HT-29 (cell line): ENCODE results near the genes SLC12A4, SNTB2 and TMED6.

DNA sequence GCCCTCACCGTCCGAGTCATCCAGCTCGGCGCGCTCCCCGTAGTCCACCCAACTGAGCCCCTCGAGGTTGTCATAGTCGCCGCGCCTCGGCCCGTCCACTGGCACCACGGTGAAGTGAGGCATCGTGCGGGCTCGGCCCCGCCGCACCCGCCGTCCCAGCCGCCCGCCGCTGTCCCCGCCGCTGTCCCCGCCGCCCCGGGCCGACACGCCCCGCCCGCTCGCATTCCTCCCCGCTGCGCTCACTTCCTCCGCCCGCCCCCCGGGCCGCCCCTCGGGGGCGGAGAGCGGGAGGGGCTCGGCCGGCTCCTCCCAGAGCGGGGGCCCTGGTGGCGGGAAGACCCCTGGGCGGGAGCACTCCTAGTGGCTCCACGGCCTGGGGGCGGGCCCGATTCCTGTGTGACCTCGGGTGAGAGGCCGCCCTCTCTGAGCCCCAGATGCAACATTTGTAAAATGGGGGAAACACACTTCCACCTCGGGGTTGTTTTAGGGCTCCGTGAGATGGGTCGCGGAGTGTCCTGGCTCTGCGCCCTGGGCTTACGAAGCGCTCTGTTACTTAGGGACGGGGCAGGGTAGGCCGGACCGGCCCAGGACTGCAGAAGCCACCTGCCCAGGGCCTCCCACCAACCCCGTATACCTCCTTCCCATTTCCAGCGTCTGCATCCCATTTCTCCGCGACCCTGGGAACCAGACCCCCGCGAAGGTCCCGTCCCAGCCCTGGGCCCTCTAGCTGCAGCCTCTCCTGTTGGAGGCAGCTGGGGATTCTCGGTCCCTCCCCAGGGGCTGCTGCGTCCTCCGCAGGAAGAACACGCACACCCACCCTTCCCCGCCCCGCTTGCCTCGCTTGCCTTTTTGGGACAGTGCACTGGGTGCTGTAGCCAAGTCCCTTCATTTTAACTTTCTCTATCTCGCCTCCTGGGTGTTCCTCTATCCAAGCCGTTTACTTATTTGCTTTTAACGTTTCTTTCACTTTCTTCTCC is at the start of gene SLC12A4:
Gene SLC12A4 (minus strand): TSS at position 207 of the 977 bp plus-strand sequence.
- RAMPAGE, long total RNA = no peak

- RAMPAGE, long total RNA = no peak
Measured at GRCh38 chr16:68023792-68024084, 654 bp downstream of the DUS2 start.

GRCh38 chr16:68069232-68069991 is 15.8 kb upstream of the NFATC3 start:
- RAMPAGE, long total RNA = no peak

GRCh38 chr16:68096245-68096856 is 11.2 kb downstream of the NFATC3 start:
- RAMPAGE, long total RNA = no peak

DNA sequence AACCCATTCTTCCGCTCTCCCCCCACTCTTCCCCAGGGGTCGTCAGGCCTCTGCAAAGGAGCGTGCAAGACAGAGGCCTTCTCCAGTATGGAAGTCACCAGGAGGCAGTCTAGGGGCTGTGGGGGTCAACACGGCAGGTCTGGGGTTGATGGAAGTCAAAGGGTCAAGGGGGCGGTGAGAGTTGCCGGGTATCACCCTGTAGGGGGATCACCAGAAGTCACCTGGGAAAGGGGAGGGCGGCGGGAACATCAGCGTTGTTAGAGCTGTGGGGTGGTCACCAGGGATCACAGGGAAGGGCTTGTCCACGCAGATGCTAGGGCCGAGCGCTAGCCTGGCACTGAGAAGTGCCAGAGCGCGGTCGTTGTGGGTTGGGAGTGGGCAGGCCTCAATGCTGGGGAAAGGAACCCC is 500 bp upstream of the ESRP2 start:
- RAMPAGE, long total RNA = no peak

DNA sequence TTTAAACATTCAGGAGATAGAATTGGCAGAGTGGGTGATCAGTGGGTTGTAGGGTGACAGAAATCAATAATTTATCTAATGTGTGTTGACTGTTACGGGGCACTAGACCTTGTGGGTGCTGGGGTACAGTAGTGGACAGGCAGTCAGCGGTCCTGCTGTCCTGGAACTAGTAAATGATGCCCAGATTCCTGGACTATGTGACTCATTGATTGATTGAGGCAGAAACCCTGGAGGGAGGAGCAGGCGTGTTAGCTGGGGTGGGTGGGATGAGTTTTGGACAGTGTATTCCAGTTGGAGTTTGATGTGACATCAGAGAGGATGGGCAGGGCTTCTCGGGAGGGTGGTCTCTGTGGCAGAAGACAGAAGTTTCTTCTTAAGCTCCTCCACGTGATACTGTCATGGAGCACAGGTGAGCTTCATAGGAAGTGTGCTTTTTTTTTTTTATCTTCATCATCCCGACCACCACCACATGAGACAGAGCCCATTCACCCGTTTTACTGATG is 24.4 kb downstream of the PRMT7 start:
- RAMPAGE, long total RNA = no peak

GRCh38 chr16:68360923-68361763 is 50.3 kb downstream of the PRMT7 start:
- RAMPAGE, long total RNA = no peak

DNA sequence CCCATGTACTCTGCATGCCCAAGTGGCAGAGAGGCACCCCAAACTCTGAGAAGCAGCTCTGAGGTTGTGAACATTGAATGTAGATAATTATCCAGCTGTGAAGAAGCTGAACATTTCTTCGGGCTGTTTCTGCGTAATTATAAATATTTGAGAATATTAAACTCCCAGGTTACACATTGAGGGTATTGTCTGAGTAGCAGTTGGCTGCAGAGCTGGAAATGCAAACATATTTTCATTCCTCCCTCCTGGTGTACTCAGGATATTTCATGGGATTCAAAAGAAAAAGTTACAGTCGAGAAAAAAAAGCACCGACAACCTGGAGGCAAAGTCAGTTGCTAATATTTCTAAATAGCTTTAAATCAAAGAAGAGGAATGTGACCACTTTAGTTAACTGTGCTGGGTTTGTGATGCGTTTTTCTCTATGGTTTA is 31.5 kb upstream of the ZFP90 start:
- RAMPAGE, long total RNA = no peak

GRCh38 chr16:68509953-68510597 is 29.0 kb upstream of the ZFP90 start:
- RAMPAGE, long total RNA = no peak

- RAMPAGE, long total RNA = no peak
Measured at GRCh38 chr16:68645789-68646498, 834 bp downstream of the CDH3 start.

GRCh38 chr16:68737858-68739136 is 1.2 kb downstream of the CDH1 start:
- RAMPAGE, long total RNA = no peak

- RAMPAGE, long total RNA = no peak
Measured at GRCh38 chr16:68754346-68754867, 17.3 kb downstream of the CDH1 start.

GRCh38 chr16:68782026-68782376 is 44.9 kb downstream of the CDH1 start:
- RAMPAGE, long total RNA = no peak

DNA sequence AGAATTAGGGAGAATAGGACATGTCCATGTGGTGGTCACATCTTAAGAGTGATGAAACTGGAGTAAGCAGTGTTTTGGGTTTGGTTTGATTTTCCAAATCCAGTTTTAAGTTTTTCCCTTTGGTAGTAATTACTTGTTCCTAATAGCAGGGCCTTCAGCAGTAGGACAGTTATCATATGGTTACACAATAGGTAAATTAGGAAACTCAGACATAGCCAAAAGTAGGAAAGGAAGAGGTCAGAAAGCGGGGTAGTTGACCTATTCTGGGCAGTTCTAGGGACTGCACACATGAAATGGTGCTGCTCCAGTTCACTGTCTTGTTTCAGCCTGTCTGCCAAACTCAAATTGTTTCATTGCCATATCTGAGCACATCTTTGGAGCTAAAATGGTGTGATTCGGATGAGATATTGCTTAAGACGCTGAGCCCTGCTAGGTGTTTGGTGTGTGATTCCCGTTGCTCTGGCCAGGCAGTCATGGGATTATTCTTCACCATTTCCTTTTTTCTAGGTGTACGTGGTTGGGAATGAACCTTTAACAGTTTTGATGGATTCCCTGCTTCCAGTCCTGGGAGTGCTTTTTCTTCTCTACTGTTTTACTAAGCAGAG is 56.7 kb downstream of the TANGO6 start:
- RAMPAGE, long total RNA = no peak

DNA sequence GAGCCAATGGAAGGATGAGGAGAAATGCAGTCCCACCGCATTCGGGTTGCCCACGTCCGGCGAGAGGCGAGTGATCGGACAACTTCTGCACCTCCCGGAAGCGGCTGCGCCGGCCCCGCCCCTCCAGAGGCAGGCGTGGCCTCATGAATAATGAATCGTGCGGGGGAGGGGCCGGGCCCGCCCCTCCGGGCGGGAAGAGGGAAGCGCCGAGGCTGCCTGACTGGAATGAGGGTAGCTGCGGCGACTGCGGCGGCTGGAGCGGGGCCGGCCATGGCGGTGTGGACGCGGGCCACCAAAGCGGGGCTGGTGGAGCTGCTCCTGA is at the start of gene SNTB2:
Gene SNTB2 (plus strand): TSS at position 223 of the 322 bp plus-strand sequence.
- RAMPAGE, long total RNA = no peak

DNA sequence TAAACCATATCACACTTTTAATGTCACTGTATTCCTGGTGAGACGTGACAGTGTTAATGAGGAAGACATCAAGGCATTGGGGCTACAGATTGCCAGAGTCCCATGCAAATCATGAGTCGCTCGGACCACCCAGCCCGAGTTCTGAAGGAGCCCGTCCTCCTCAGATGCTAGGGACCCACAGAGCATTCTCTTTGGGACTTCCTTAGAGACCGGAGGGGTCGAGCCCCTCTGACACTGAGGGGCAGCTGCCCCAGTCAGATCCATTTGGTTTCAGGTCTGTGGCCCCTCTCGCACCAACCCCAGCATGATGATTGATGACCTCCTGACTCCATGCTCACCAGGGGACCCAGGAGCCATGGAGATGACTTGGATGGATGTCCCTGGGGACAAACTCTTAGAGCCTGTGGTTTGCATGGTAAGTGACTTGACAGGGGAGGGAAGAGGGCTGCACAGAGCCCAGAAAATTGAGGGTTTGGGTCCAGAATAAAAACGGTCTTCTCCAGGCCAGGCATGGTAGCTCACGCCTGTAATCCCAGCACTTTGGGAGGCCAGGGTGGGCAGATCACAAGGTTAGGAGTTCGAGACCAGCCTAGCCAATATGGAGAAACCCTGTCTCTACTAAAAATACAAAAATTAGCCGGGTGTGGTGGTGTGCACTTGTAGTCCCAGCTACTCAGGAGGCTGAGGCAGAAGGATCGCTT is 8.0 kb downstream of the PDF start:
- RAMPAGE, long total RNA = no peak

GRCh38 chr16:69351415-69351984 is at the start of gene TMED6:
TMED6 (minus strand) TSS chr16:69351786.
- RAMPAGE, long total RNA = no peak

GRCh38 chr16:69383799-69384866 is 1.7 kb downstream of the TERF2 start:
- RAMPAGE, long total RNA = no peak

GRCh38 chr16:69423026-69423701 is 1.3 kb upstream of the CYB5B start:
- RAMPAGE, long total RNA = no peak

GRCh38 chr16:69564727-69565326 is 939 bp upstream of the NFAT5 start:
- RAMPAGE, long total RNA = no peak